Temporal lobe (tissue), 2 donors: ENCODE measurements around a stretch of chr2.

- RAMPAGE, long total RNA = no peak
Observed at GRCh38 chr2:37136021-37136894, 20.5 kb downstream of the EIF2AK2 start.

GRCh38 chr2:37168165-37168435 lies 11.3 kb upstream of the EIF2AK2 start:
- RAMPAGE, long total RNA = no peak

DNA sequence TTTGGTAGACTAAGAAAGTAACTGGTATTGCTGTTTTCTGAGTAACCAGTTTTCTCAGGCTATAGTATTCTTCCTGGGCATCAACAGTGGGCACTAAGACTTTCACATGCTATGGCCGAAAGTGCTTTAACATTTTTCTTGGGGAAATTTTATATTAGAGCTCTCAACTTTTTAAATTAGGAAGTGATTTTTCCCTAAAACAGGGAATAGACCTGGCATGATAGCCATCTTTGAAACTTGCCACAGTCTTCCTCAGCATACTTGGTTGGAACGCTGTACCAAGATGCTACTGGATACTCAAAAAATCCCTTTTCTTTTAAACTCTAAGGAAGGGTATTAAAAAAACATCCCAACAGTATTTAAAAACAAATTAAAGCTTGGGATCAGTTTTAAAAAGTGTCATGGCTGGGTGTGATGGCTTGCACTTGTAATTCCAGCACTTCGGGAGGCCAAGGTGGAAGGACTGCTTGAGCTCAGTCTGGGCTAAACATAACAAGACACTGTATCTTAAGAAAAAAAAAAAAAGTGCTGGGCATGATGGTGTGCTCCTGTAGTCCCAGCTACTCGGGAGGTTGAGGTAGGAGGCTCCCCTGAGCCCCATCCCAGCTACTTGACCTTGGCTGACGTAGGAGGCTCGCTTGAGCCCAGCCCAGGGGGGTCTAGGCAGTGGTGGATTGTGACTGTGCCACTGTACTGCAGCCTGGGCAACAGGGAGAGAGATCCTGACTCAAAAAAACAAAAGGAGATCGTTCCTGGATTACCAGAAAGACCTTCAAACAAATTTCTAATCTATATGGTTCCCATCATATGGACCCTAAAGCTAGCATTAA lies 4.1 kb downstream of the CEBPZOS start:
- RAMPAGE, long total RNA = no peak

DNA sequence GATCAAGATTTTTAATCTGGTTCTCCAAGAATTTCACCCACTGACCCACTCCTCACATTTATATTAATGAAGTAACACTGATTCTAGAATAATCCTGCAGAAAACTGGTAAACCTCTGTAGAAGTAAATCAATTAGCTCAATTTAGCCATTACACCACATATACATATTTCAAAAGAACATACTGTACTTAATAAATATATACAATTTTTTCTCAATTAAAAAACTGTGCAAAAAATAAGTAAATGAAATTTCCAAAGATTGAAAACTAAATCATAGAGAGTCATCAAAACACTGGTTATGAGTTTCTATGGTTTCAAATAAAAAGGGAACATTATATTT lies 10.3 kb downstream of the PRKD3 start:
- RAMPAGE, long total RNA = no peak

- RAMPAGE, long total RNA = no peak
Observed at GRCh38 chr2:37375969-37377232, 32.0 kb downstream of the QPCT start.

DNA sequence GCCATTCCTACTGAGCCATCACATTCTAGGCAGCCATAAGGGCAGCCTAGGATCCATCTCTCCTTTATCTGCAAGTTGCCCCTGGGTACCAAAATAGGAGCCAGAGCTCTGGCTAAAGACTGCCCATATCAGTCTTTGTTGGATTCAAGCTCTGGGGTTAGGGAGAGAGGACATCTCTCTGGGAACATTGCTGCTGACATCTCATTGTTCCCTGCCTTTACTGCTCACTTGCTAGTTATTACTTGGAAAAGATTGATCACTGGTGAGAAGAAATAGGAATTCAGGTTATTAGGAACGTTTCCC lies 102.3 kb downstream of the CDC42EP3 start:
- RAMPAGE, long total RNA = no peak

GRCh38 chr2:37601978-37602342 lies 69.5 kb downstream of the CDC42EP3 start:
- RAMPAGE, long total RNA = no peak

DNA sequence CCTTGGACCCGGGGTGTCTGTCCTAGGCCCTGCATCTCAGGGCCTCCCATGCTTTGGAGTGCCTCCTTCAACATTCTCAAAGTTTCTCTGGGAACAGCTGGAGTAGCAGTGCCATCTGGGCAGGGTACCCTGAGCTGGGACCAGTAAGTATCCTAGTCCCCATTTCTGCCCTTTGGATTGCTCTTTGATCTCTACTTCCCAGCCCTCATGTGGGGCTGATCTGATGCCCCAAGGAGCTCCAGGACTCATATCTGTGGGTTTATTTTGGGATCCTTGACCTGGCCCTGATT lies 42.2 kb downstream of the CDC42EP3 start:
- RAMPAGE, long total RNA = no peak

DNA sequence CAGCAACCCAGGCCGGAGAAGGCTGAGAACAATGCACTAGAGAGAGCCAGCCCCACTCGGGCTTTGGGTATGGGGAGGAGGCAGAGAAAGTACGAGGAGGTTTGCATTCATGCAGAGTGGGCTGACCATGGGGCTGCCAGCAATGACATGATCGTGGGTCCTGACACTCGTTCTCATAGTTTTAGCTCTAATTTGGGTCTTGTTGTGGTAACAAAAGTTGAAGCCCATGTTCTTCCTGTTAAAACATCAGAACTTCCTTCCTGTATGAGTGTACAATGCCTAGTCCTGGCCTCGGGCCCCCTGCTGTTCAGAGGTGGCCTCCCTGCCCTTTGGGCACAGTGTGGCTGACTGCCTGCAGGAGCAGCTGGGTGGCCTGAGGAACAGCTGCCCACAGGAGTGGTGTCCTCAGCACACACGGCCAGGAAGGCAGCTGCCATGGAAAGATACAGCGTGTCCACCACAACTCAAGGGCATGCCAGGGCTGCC lies 22.9 kb downstream of the CDC42EP3 start:
- RAMPAGE, long total RNA = no peak

GRCh38 chr2:37653705-37654474 lies 17.6 kb downstream of the CDC42EP3 start:
- RAMPAGE, long total RNA = no peak

- RAMPAGE, long total RNA = no peak
Observed at GRCh38 chr2:37753646-37754254, 82.3 kb upstream of the CDC42EP3 start.

- RAMPAGE, long total RNA = no peak
Observed at GRCh38 chr2:37855173-37856078, 69.7 kb upstream of the RMDN2 start.

DNA sequence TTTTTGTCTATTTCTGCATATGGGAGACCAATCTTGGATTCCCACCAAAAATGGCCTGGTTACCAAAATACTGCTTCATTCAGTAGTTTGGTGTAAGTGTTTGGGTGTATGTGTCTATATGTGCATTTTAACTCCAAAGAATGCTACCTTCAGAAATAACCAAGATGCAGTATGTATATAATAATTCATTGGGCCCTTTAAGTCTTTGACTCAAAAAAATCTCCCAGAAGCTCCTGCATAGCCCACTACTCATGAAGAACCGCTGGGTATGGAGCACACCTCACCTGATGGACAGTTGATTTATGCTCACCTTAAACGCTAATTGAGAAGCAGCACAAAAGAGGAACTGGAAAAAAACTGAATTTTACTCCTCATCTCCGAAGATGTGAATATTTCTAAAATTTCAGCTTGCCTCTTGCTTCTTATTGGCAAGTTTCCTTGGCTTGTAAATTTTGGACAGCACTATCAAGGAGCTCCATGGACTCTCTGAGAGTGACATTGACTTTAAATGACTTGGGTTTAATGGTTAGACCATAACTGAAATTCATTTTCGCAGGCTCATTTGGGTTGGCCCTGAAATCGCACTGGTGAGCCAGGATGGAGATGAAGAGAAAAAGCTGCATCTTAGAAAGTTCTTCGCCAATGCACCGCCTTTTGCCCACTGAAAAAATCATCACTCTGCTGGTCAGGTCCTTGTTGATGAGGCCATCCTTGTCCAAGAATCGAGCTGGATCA lies 5.5 kb downstream of the CYP1B1 start:
- RAMPAGE, long total RNA = no peak

GRCh38 chr2:38085907-38086401 lies 10.0 kb upstream of the CYP1B1 start:
- RAMPAGE, long total RNA = no peak

- RAMPAGE, long total RNA = no peak
Observed at GRCh38 chr2:38138284-38138820, 62.4 kb upstream of the CYP1B1 start.

- RAMPAGE, long total RNA = no peak
Observed at GRCh38 chr2:38443242-38443733, 66.2 kb upstream of the ATL2 start.

DNA sequence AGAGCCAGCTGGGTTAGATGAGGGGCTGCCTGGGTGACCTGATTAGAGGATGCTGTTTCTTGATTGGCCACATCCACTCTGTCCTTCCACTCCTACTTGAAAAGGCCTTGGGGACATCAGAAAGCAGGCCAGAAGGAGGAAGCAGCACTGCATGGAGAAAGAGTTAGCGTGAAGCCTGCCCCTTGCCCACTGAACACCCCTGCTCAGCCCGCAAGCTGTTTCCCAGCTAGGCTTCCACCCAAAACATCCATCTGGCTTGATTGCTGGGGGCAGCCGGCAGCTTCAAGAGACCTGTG lies 94.1 kb downstream of the HNRNPLL start:
- RAMPAGE, long total RNA = no peak

- RAMPAGE, long total RNA = no peak
Observed at GRCh38 chr2:38603417-38603718, 640 bp upstream of the HNRNPLL start.

DNA sequence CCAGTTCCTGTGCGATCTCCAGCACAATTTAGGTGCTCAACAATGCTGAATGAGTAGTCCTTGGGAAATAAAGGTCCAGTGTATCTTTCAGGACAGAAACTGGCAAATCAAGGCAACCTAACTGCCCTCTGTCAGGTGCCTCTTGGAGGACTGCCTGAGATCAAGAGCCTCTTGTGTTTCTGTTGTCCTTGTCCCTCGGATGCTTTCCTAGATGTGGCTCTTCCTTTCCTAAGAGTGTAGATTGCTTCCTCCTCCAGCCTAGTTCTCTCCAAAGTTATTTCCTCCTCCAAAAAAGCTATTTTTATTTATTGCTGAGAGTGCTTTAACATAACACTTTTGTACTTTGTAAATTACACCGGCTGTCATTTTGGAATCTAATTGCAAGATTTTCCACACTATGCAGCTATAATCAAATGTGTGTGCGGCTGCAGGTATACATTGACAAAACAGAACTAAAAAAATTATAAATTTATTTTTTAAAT lies 1.3 kb upstream of the HNRNPLL start:
- RAMPAGE, long total RNA = no peak

DNA sequence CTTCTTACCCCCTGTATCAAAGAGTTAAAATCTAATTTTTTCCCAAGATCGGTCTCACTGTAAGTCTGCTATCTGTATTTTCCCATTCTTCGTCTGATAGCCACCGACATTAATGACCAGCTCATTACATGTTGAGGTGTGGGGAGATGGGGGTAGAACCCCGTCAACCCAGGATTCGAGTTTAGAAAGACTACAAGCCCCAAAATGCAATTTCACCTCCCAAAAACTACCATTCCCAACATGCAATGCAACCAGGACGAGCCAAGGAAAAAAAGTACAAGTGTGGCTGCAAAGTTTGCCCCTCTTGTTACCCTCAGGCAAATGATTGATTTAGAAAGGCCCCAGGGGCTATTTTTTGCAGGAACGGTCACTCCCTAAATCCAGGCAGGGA lies 264 bp upstream of the GALM start:
- RAMPAGE, long total RNA = no peak